Airway epithelial cell (primary cell): ENCODE results near the genes PPP1R2B and RNF145.

- RAMPAGE, long total RNA = no peak
Observed at GRCh38 chr5:156271455-156271953, 55.5 kb upstream of the SGCD start.

GRCh38 chr5:156850135-156850708 lies at the start of gene PPP1R2B:
Gene PPP1R2B, plus strand, starts transcription at chr5:156850295.
- RAMPAGE, long total RNA = no peak

DNA sequence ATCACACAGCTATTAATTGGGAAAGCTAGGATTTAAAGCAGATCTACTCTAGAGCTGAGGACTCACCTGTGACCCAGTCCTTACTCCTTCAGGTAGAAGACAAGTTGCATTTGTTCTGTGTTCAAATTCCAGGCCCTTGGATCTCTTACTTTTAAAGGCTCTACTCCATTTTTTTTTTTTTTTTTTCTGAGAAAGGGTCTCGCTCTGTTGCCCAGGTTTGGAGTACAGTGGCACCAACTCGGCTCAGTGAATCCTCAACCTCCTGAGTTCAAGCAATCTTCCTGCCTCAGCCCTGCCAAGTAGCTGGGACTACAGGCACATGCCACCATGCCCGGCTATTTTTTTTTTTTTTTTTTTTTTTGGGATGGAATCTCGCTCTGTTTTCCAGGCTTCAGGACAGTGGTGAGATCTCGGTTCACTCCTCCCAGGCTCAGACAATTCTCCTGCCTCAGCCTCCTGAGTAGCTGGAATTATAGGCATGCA lies 7.2 kb downstream of the HAVCR2 start:
- RAMPAGE, long total RNA = no peak

DNA sequence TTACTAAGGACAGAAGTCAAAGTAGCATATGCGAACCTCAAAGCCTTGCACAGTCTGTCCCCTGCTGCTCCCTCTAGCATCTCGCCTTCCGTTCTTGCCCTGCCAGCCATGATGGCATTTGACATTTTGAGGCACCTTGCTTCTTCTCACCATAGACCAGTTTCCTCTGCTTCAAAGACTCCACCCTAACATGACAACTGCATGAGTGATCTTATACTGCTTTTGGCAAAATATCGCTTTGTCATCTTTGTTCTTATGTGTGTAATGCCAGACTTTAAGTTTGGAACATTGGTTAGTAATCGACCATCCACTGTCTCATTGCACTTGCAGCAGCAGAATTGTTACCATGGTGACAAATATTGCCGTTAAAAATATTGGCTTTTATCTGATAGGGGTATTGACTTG lies 6.9 kb downstream of the GARIN3 start:
- RAMPAGE, long total RNA = no peak

DNA sequence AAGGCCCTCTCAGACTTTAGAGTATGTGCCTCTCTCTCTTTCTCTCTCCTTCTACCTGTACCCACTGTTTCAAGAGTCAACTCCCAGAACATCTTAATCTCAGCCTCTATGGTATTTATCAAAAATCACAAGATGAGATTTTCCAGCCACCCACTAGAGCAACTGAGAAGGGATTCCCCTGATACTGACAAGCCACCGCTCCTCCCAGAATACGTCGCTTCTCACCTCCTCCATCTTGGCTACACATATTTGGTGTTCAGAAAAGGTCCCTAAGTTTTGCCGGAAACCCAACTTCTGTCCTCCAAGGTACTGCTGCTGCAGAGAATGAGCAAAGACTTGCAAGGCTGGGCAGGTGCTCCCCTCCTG lies 6.1 kb downstream of the GARIN3 start:
- RAMPAGE, long total RNA = no peak

DNA sequence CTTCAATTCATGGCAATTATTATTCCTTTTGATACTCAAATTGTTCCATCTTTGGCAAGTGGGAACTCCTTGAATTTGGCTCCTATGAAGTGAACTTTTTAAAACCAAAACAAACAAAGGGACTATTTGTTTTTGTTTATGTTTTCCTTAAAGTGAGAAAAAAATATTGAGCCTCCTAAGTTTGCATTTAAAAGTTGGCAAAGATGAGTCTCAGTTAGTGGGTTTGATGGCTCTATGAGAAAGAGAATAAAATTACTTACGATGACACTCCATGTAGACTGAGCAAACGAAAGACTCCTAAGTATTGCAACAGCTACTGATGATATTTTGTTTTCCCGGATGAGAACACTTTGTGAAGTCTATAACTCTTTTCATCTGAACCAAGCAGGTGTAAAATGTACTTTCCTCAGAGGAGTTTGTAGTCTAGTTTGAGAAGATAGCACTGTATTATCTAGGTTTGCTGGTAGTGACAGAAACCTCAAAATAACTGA lies 1.8 kb upstream of the ITK start:
- RAMPAGE, long total RNA = no peak

- RAMPAGE, long total RNA = no peak
Observed at GRCh38 chr5:157198274-157198783, 17.7 kb downstream of the ITK start.

DNA sequence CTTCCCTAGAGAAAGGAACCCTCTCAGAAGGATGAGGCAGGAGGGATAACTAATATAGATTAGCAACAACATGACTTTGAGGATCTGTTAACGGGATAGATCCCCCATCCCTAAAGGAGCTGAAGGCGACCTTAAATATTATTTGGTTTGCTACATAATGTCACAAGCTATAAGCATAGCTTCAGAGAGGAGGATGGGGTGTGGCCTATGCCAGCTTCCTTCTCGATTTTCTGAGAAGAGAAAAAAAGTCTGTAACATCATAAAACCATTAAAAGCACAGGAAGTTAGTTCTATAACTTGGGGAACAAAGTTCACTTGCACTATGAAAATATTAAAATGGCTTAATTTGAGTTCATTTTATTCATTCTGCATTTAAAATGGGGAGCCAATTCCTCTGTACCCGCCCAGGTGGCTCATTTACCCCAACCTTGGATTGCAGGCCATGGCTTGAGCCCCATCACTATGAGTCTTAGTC lies 16.8 kb upstream of the CYFIP2 start:
- RAMPAGE, long total RNA = no peak

DNA sequence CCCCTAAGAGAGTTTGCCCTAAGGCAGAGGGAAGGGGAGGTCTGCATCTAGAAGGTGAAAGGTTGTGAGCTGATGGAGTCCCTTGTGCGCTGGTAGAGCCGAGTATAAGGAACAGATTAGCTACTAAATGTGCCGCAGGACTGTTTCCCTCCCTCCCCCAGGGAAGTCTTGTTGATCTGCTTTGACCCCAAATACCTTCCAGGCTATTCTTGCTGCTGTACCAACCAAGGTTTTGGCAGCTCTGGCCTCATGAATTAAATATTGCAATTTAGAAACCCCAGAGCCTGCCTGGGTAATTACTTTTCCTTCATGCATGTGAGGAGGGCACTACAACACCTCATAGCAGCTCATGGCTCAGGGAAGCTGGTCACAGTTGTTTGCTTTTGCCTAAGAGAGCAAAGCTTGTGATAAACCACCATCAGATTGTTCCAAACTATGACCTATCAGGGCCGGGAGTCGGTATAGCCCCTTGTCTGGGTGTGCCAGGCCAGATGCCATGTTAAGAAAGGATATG lies 19.7 kb downstream of the CYFIP2 start:
- RAMPAGE, long total RNA = no peak

DNA sequence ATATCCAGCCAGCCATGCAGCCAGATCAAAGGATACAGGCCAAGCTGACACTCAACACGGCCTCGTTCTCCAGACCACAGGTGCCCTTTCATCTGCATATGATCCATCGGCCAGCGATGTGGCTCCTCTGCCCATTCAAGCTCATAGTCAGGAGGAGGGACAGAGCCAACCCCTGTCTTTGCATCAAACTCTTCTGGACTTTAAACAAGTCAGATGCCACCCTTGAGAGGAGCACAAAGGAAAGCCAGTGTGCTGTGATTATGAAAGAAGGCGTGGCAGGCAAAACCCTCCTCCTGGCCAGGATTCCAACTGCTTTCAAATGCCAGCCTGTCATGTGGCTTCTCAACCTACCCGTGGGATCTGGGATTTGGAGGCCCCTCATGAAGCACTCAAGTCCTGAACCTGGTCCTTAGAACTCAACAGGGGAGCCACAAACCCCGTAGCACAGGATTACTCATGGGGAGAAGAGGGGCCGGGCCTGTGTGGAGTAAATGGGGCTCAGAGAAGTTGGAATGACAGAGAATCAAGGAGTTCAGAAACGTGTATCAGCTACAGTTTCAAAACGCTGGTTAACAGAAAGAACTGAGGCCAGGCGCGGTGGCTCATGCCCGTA lies 42.4 kb downstream of the ADAM19 start:
- RAMPAGE, long total RNA = no peak

DNA sequence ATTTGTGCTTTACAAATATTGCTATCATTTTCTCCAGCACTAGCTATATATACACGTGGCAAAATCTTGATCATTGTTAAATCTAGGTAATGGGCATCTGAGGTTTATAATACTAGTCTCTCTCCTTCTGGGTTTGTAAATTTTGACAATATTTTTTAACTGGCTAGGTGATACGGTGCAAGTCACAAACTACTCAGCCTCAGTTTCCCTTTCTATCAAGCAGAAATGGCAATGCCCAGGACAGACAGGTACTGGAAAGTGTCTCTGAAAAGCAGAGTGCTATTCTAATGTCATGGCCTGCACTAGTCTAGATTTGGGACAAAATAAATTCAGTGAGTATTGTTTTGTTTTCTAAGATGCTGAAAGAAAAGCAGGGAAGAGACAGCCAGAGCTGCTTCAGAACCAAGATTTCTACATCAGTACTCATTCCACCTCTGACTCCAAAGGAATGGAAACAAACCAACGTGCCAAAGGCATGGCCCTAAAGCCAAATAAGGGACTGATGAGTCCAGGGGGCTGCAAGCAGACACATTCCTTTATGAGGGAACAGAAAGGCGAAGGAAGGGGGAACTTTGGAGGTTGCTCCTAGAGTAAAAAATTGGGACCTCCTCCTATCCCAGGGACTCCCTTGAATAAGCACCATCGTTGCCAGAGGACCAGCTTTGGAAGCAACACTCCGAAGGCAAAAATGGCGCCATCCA lies 31.9 kb downstream of the ADAM19 start:
- RAMPAGE, long total RNA = no peak

DNA sequence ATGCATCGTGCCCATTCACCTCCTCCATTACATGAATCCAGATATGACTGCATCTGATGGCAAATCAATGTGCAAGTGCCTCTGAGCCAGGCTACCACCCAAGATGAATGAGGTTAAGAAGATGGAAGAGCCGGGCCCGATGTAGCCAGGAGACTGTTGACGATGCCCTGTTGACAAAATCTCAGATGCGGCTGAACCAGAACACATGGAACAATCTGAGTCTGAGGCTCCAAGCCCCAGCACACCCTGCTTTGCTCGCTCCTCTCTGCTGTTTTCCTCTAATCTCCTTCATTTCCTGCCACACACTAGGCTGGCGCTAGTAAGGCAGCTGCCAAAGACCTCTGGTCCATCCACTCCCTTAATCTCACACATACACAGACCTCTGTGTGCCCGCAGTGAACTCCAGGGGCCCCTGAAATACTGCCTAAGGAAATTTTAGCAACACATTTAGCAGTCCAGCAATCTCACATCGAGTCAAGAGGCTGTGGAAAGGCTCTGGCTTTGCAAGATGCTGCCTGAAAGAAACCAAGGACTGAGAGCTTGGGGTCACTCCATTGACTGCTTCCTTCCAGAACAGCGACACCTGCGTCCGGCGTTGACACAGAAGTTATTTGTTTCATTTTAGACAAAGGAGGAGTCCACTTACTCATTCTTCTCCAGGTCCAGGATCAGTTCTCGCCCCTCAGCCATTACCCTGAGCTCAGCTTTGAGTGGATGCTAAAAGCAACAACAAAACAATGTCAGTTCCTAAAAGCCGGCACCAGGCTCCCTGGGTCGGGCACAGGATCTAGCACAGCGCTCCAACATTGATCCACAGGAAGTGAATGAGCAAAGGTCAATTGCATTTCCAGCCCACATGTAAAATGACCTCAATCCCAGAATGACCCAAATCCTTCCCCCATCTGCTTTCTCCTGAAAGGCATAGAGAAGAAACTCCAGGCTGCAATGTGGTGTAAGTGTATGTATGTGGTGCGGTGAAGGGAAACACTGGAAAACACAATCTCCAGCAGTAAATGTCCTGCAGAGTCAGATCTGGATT lies 11.5 kb downstream of the ADAM19 start:
- RAMPAGE, long total RNA = no peak

GRCh38 chr5:157574318-157574957 lies 1.1 kb downstream of the ADAM19 start:
- RAMPAGE, long total RNA = no peak

- RAMPAGE, long total RNA = no peak
Observed at GRCh38 chr5:157748757-157749280, 5.3 kb downstream of the LSM11 start.

- RAMPAGE, long total RNA = no peak
Observed at GRCh38 chr5:158958170-158958759, 141.5 kb downstream of the EBF1 start.

DNA sequence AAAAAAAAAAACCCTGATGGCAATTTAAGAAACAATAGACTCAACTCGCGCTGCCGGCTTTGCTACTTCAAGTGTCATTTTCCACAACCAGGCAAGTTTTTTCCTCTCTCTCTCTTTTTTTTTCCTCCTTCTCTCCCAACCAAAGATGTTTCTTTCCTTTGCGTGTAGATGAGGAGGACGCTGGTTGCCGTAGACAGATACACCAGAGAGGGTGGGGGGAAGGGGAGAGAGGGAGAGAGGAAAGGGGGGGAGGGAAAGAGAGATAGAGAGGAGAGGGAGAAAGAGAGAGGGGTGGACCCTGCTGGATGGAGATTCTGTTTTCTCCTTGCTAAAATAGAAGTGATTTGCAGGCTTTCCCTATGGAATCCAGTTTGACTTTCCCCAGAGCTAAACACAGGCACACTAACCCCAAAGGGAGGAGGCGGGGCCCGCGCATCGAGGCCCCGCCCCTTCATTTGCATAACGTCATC lies 264 bp upstream of the EBF1 start:
- RAMPAGE, long total RNA = no peak

- RAMPAGE, long total RNA = no peak
Observed at GRCh38 chr5:159100923-159101490, 1.3 kb upstream of the EBF1 start.

GRCh38 chr5:159105080-159105891 lies 5.6 kb upstream of the EBF1 start:
- RAMPAGE, long total RNA = no peak

DNA sequence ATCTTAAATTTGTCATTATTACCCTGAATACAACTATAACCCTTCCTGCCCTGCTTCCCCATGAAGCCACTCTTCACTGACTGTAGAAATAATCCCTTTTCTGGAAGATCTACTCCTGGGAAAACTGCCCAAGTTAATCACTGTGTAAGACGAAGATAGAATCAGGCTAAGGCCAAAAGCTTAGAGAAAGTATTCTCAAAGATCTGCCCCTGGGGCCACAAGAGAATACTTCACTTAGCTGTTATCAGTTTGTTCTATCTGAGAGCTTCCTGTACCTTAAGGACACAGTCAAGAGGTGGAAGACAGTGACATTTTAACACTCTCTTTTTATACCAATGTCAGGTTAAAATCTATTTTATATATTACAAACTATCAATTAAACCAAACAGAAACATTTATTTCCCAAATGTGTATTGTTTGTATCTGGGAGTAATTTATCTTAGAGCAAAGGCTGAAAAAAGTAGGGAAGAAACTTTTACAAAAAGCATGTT lies 33.8 kb downstream of the RNF145 start:
- RAMPAGE, long total RNA = no peak

DNA sequence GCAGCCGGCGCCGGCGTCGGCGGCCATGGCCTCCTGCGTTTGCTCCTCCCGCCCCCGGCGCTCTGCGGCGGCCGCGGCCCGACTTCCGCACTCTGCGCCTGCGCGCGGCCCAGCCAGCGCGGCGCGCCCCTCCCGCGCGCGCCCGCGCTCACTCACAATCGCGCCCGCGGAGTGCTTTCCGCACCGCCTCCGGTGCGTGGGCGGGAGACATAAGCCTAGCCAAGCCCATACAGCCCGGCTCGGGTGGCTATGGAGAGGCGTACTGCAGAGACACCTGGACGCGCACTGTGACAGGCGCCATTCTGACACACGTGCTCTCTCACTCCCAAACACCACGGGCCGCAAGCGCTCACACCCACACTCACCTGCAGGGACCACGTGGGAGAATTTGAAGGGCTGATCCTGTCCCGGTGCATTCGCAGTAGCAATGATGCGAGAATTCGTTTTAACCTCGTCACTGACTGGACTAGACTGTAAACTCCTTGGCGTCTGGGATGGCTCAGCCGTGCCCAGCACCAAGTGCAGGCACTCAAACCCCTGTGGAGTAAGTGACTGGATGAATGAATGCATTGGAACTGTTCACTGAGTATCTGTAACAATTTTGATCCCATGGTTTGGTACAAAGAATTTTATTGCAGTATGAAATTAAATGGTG lies at the start of gene RNF145:
Gene RNF145 (minus strand): TSS at position 66 of the 655 bp plus-strand sequence.
- RAMPAGE, long total RNA = no peak